Mesangial cell (primary cell): Measurements from ENCODE around the genes ARL17A and EFCAB13.

GRCh38 chr17:45431202-45432258 is 1.1 kb downstream of the ARHGAP27 start:
- RAMPAGE, long total RNA = no peak

DNA sequence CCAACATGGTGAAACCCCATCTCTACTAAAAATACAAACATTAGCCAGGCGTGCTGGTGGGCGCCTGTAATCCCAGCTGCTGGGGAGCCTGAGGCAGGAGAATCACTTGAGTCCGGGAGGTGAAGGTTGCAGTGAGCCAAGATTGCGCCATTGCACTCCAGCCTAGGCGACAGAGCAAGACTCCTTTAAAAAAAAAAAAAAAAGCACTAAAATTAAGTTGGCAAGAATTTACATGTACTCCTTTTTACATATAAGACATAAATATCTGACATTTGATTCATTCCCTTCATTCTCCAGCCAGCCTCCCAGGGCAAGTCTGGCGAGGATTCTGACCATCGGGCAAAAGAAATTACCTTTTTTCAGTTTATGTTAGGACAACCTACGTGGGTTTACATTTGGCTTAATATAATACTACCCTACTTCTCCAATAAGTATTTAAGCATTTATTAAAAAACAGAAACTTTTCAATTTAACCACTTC is 92.3 kb upstream of the PLEKHM1 start:
- RAMPAGE, long total RNA = no peak

GRCh38 chr17:45902841-45903309 is 8.5 kb downstream of the MAPT start:
- RAMPAGE, long total RNA = no peak

GRCh38 chr17:46027025-46027570 is 28.0 kb downstream of the STH start:
- RAMPAGE, long total RNA = no peak

GRCh38 chr17:46139229-46139995 is 53.8 kb downstream of the KANSL1 start:
- RAMPAGE, long total RNA = no peak

DNA sequence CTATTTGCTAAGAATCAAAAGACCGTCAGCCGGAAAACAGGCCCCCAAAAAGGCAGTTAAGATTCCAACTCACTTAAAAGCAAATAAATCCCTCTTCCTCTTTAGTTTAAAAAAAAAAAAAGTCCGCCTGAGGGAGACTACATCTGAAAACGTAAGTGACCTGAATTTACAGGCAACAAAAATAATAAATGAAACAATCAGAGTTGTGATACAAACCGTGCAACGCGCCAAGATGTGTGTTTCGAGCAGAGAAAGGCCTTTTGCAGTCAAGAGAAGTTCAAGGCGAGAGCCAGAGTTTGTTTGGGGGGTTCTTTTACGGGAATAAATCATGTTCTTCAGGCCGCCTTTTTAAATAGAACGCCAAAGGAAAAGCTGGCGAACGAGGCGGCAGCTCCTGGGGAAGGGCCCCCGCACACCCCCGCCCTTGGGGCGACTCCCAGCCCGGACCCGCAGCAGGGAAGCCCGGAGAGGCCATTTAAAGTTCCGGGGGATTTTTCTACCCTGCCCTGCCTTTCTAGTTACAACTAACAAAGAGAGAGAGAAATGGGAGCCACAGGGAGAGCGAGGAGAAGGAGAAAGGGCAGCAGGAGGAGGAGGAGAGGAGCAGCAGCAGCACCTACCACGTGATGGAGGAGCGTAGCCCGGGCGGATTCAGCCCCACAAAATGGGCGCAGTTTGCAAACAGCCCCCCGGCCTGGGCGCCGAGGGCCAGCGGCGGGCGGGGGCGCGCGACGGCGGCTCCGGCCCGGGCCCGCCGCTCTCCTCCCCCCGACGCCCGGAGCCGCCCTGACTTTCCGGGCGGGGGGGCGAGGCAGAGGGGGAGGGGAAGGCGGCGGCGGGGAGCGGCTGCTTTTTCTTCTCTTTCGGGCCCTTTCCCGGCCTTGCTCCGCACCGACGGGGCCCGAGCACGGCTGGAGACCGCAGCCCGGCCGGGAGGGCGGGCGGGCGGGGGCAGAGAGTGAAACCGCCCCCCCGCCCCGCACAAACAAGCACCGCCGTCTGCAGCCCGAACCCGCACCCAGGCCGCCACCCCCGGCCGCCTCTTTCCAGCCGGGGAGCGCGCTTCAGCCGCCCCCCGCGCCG is 685 bp downstream of the KANSL1 start:
- RAMPAGE, long total RNA = start-site peak on the minus strand centred at position 674 of the sequence, 126 bp wide, 19 reads

GRCh38 chr17:46361816-46362356 is 320 bp upstream of the ARL17B start:
- RAMPAGE, long total RNA = no peak

DNA sequence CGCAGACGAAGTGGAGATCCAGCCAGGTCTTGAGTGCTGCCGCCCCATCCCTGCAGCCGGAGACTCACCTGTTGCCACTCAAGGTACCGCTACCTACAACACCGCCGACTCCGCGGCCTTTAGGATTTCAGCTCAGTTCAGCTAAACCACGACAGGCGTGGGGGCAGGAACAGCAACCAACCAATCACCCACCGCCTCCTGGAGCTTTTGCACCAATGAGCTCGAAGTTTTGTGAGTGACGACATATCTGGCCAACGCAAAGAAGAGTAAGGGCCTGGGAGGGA is at the start of gene ARL17A:
ARL17A (minus strand) TSS at position 159 of the 284 bp plus-strand sequence.
- RAMPAGE, long total RNA = no peak

GRCh38 chr17:46579817-46580135 is 285 bp upstream of the ARL17A start:
- RAMPAGE, long total RNA = no peak

GRCh38 chr17:46771688-46772641 is 46.5 kb downstream of the WNT3 start:
- RAMPAGE, long total RNA = no peak

GRCh38 chr17:46819120-46819953 is 845 bp upstream of the WNT3 start:
- RAMPAGE, long total RNA = no peak

DNA sequence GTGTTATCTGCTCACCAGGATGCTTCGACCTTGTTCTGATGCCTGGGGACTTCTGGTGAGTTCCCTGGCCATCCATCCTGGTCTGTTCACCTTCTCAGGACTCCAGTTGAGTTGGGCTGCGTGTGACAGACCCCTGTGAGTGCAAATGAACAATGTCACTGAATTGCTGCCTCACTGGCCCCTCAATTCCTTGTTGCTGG is 19.5 kb upstream of the RPRML start:
- RAMPAGE, long total RNA = no peak

- RAMPAGE, long total RNA = no peak
Measured at GRCh38 chr17:47170136-47170740, 18.9 kb downstream of the CDC27 start.

DNA sequence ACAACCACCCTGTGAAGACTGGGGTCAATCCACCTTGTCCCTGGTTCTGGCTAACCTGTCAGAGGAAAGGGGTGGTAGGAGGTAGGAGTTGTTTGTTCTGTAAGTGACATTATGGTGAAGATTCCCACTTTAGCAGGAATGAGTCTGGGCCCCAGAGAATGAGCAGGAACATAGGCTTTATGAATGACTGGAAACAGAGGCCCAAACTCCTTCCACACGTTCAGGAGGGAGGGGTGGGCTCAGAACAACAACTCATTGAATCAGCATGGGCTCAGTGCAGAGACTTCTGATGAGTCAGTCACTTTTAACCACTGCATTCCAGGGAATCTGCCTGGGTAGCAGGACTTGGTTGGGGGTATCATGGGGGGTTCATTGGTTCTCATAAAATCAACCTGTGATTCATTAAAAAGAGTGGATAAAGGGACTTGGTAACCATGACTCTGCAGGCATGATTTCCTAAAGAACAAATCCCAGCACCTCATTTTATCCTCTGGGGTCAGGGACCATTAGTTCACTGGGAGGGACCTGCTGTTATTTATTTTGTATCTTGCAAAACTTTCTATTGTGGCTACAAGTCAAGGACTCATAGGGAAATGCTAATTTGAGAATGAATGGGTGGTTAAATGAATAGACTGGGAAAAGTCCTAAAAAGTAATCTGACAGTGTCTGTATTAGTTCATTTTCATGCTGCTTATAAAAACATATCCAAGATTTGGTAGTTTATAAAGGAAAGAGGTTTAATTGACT is 13.7 kb downstream of the ITGB3 start:
- RAMPAGE, long total RNA = no peak

- RAMPAGE, long total RNA = no peak
Measured at GRCh38 chr17:47279931-47280211, 26.2 kb downstream of the ITGB3 start.

GRCh38 chr17:47323514-47324121 is at the start of gene EFCAB13:
Gene EFCAB13, plus strand, starts transcription at chr17:47323955.
- RAMPAGE, long total RNA = no peak

DNA sequence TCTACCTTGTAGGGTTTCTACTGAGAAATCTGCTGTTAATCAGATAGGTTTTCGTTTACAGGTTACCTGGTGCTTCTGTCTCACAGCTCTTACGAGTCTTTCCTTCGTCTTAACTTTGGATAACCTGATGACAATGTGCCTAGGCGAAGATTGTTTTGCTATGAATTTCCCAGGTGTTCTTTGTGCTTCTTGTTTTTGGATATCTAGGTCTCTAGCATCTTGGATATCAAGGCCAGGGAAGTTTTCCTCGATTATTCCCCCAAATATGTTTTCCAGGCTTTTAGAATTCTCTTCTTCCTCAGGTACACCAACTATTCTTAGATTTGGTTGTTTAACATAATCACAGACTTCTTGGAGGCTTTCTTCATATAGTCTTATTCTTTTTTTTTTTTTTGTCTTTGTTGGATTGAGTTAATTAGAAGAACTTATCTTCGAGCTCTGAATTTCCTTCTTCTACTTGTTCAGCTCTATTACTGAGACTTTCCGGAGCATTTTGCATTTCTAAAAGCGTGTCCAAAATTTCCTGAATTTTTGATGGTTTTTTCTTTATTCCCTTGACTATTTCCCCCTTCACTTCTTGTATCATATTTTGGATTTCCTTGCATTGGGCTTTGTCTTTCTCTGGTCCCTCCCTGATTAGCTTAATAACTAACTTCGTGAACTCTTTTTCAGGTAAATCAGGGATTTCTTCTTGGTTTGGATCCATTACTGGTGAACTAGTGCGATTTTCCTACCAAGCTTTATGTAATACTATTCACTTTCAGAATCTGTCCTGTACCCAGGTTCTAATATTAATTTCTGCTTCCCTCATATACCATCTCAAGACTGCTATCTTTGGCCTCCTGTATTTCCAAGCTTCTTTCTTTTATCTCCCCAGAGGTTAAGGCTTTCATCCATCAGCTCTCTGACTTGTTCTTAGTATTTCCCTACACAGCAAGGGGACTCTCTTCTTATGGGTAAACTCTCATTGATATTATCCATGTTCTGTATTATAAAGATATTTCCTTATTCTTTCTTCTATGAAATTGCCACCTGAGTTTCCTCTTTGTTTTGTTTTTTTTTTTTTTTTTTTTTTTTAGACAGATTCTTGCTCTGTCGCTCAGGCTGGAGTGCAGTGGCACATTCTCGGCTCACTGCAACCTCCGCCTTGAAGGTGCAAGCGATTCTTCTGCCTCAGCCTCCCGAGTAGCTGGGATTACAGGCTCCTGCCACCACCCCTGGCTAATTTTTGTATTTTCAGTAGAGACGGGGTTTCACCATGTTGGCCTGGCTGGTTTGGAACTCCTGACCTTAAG is 92.3 kb upstream of the NPEPPS start:
- RAMPAGE, long total RNA = no peak

DNA sequence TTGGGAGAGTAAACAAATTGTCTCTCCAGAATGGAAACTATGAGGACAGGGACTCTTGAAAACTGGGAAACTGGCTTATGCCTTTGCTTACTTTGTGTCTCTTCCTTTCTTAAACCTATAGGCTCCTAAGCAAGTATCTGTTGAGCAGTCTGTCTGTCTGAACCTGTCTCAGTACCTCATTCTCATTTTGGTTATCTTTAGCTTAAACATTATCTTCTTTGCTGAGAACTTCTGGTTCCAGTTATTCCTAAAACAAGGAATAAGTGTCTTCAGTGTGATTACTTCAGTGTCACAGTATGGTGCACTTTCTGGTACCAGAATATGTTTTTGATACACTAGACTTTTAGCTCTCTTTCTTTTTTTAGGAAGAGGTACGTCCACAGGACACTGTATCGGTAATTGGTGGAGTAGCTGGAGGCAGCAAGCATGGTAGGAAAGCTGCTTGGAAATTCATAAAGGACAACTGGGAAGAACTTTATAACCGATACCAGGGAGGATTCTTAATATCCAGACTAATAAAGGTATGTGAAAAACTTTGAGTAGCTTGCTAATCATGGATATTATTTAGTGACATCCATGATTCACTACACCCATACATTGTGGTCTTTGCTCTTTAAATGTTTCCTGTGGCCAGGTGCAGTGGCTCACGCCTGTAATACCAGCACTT is 30.9 kb upstream of the KPNB1 start:
- RAMPAGE, long total RNA = no peak

GRCh38 chr17:47683026-47683212 is 11.0 kb upstream of the TBKBP1 start:
- RAMPAGE, long total RNA = no peak

- RAMPAGE, long total RNA = no peak
Measured at GRCh38 chr17:47686669-47687656, 7.0 kb upstream of the TBKBP1 start.